Gastroesophageal sphincter (tissue), 4 donors: ENCODE measurements around a stretch of chr20.

DNA sequence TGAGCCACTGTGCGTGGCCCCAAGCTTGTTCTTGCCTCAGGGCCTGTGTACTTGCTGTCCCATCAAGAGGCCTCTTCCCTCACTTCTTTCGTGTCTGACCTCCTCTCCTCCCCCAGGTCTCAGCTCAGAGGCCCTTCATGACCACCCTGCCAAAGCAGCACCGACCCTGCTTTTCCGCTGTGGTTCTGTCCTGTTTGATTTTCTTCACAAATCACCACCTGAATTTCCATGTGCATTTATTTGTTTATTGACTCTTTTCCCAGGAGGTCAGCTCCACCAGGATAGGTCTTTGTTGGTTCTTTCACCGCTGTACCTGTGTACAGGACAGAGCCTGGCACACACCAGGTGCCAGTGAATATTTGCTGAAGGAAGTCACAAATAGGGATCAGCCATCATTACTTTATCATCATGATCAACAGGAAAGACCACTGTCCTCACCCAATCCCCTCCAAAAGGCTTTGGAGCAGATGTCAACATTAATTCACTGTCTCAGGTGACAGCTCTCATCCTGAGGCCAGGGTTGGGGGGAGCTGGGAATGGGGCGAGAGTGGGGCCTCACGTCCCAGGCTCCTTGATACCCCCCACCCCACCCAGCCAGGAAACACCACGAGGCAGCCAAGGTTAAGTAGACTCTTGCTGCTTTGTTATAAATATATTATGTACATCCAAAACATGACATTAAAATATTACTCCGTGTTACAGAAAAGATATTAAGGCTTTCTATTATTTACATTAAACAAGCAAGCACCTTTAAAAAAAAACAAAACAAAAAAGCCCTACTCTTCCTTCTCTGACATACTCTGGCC is 10.8 kb upstream of the UBE2V1 start:
- PRO-cap = no peak
- RAMPAGE, long total RNA, 4 experiments = no peak in any of the 4 experiments

DNA sequence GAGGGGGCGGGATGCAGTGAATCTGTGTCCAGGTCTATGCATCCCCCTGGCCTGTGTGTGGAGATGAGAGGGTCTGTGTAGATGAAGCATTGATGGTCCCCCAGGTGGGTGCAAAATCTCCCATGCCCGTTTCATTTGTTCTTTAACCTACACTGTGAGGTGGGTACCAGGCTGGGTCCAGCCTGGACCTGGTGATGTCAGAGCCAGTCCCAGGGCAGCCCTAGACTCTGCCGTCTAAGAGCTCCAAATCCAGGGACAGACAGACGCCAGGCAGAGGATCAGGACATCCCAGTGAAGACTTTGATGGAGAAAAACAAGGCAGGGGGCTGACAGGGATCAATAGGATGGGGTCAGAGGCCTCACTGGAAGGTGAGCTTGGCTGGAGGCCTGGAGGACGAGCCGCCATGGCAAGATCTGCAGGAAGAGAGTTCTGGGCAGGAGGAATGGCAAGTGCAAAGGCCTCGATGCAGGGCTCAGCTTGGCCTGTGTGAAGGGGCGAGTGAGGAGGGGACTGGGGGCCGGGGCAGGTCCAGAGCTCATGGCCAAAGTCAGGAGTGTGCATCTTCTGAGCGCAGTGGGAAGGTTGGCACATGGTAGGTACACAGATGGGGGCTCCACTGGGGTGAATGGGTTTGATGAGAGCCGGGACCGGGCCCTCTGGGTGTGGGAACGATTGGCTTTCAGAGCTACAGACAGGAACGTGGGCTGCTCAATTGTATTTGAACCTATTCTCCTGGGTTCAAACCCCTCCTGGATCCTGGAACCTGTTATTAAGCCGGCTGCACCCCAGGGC is 105.7 kb downstream of the CEBPB start:
- PRO-cap = no peak
- RAMPAGE, long total RNA, 4 experiments = no peak in any of the 4 experiments

DNA sequence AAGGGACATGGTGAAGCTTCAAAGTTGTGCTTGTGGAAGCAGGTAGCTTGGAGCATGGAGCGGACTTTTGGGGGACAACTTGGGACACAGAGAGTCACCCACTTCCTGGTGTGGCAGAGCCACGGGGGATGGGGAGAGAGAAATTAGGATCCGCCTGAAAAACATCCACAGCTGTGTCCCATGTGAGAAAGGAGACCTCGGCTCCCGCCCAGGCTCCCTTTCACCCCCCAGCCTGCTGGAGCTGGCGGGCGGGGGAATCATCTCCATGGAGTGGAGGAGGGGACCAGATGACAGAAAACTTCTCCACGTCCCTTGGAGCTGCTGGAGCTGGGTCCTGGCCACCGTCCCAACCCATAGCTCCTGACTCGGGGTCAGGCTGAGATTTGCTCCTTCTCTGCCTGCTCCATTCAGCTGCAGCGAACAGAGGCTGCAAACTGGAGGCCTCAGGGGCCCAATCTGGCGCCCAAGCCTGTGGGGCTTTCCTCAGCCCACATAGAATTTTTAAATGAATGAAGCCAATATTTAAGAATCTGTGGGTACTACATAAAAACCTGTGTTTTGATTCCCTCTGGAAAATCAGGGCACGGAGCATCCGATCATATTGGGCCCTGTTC is 113.9 kb downstream of the CEBPB start:
- PRO-cap = no peak
- RAMPAGE, long total RNA, 4 experiments = no peak in any of the 4 experiments

- PRO-cap = bidirectional peak, plus-strand start at chr20:50305615, minus-strand start at chr20:50305491
- RAMPAGE, long total RNA, 4 experiments = no peak in any of the 4 experiments
Observed at GRCh38 chr20:50305252-50305815, 114.7 kb downstream of the CEBPB start.

DNA sequence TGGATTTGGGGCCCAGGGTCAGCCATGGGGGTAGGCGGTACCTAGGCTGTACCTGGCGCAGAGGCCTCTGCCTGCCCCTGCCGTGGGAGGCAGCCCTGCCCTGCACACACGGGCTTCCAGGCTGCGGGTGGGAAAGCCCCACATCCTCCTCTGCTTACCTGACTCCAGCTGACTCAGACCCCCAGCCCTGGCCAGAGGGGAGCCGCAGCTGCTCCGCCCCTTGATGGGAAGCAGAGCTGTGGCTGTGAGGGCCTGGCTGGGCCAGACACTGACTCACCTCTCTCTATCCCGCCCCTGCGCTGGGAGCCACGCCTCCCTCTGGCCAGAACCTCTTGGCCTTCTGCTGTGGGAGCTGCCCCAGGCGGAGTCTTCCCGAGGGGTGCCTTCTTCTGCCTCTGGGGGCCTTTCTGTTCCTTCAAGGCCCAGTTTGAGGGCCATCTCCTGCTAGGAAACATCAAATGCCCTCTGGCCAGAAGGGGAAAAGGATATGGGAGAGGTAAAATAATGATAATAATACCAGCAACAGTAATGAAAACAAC is 130.7 kb downstream of the CEBPB start:
- PRO-cap = bidirectional peak, plus-strand start at position 325 of the sequence, minus-strand start at position 170 of the sequence
- RAMPAGE, long total RNA, 4 experiments = no peak in any of the 4 experiments

GRCh38 chr20:50376660-50377332 is 133.4 kb upstream of the PTPN1 start:
- PRO-cap = no peak
- RAMPAGE, long total RNA, 4 experiments = no peak in any of the 4 experiments

GRCh38 chr20:50381959-50382629 is 128.1 kb upstream of the PTPN1 start:
- PRO-cap = no peak
- RAMPAGE, long total RNA, 4 experiments = no peak in any of the 4 experiments

GRCh38 chr20:50399110-50400064 is 110.8 kb upstream of the PTPN1 start:
- PRO-cap = bidirectional peak, plus-strand start at chr20:50399489, minus-strand start at chr20:50399409
- RAMPAGE, long total RNA, 4 experiments = no peak in any of the 4 experiments

DNA sequence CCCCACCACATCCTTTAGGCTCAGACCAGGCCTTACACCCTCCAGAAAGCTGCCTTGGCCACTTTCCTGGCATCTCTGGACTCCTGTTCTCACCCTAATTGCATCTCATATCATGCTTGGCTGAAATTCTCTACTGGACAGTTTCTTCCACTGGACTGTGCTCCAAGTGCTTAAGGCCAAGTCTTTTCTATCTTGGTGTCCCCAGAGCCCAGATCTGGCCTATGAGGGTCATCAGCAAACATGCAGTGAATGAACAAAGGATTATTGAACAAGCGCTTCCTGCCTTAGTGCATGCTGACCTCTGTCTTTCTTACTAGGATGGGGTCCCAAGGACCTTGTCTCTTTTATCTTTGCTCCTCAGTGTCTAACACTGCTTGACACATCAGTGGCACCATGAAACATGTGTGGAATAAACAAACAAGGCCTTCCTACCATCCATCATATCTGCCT is 104.5 kb upstream of the PTPN1 start:
- PRO-cap = no peak
- RAMPAGE, long total RNA, 4 experiments = no peak in any of the 4 experiments

DNA sequence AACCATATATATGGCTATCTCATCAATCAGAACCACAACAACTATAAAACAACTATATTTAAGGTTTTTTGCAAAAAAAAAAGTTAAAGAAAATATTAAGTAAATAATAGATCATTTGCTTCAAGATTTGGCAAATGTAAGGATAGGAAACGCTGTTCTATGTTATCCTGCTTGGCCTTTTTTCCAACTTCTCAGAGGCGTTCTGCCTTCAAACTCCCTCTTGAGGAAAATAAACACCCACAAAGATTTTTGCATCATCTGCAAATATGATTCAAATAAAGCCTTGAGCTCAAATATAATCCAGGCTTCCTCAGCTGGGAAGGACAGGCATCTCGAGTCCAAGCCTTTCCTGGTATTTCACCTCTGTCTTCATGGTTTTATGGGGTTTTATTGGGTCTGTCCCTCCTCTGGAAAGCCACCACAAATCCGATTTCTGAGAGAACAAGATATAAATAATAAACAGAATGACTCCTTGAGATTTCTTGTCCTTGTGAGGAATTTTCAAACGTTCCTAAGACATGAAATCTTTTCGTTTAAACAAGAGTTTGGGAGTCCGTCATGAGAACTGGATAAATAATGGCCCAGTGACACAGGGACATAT is 67.6 kb upstream of the PTPN1 start:
- PRO-cap = no peak
- RAMPAGE, long total RNA, 4 experiments = no peak in any of the 4 experiments

DNA sequence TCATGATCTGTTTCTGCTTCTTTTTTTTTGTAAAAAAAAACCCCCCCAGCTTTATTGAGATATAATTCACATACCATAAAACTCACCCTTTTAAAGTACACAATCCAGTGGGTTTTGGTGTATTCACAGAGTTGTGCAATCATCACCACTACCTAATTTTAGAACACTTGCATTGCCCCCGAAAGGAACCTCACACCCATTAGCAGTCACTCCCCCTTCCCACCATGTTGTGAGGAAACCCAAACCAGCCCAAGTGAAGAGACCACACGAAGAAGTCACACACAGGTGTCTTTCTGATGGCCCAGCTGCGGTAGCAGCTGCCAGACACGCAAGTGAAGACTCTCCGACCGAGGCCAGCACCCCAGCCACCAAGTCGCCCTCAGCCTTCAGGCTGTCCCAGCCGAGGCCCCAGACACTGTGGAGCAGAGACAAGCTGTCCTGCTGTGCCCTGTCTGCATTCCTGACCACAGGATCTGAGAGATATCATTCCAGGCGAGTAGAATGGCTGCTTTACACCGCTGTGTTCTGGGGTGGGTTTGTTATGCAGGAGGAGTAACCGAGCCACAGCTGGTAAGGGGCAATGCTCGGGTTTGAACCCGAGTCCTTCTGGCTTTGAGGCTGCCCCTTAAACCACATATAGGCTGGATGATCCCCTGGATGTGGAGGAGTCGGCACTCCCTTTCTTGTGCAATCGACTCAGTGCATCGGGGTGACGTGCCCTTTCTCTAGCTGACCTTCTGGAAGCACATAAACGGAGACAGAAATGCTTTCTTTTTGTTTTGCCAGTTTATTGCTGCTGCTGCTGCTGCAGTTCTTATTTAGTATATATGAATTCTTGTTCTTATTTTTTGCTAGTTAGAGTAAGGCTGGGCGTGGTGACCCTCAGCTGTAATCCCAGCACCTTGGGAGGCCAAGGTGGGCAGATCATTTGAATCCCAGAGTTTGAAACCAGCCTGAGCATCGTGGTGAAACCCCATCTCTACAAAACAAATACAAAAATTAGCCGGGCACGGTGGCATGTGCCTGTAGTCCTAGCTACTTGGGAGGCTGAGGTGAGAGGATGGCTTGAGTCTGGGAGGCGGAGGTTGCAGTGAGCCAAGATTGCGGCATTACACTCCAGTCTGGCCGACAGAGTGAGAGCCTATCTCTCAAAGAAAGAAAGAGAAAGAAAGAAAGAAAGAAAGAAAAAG is 58.9 kb upstream of the PTPN1 start:
- PRO-cap = no peak
- RAMPAGE, long total RNA, 4 experiments = no peak in any of the 4 experiments

GRCh38 chr20:50470369-50470843 is 39.8 kb upstream of the PTPN1 start:
- PRO-cap = no peak
- RAMPAGE, long total RNA, 4 experiments = no peak in any of the 4 experiments

DNA sequence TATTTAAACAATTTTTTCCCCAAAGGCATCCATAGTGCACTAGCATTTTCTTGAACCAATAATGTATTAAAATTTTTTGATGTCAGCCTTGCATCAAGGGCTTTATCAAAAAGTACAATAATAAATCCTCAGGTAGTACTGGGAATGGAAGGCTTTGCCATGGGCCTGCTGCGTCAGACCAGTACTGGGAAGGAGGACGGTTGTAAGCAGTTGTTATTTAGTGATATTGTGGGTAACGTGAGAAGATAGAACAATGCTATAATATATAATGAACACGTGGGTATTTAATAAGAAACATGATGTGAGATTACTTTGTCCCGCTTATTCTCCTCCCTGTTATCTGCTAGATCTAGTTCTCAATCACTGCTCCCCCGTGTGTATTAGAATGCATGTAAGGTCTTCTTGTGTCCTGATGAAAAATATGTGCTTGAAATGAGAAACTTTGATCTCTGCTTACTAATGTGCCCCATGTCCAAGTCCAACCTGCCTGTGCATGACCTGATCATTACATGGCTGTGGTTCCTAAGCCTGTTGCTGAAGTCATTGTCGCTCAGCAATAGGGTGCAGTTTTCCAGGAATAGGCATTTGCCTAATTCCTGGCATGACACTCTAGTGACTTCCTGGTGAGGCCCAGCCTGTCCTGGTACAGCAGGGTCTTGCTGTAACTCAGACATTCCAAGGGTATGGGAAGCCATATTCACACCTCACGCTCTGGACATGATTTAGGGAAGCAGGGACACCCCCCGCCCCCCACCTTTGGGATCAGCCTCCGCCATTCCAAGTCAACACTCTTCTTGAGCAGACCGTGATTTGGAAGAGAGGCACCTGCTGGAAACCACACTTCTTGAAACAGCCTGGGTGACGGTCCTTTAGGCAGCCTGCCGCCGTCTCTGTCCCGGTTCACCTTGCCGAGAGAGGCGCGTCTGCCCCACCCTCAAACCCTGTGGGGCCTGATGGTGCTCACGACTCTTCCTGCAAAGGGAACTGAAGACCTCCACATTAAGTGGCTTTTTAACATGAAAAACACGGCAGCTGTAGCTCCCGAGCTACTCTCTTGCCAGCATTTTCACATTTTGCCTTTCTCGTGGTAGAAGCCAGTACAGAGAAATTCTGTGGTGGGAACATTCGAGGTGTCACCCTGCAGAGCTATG is 73.3 kb downstream of the PTPN1 start:
- PRO-cap = no peak
- RAMPAGE, long total RNA, 4 experiments = no peak in any of the 4 experiments

DNA sequence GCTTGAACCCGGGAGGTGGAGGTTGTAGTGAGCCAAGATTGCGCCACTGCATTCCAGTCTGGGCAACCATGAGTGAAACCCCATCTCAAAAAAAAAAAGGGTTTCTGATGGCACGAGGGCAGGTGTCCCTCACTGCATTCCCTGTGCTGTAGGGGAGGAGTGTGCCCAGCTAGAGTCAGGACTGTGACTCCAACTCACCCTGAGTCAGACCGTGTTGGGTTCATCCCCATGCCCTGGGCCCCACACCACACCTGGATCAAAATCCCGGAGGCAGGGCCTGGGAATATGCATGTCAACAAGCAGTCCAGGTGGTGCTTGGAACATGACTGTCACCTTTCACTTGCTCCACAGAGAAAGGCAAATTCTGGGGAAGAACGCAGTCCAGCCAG is 83.3 kb downstream of the PTPN1 start:
- PRO-cap = no peak
- RAMPAGE, long total RNA, 4 experiments = no peak in any of the 4 experiments

DNA sequence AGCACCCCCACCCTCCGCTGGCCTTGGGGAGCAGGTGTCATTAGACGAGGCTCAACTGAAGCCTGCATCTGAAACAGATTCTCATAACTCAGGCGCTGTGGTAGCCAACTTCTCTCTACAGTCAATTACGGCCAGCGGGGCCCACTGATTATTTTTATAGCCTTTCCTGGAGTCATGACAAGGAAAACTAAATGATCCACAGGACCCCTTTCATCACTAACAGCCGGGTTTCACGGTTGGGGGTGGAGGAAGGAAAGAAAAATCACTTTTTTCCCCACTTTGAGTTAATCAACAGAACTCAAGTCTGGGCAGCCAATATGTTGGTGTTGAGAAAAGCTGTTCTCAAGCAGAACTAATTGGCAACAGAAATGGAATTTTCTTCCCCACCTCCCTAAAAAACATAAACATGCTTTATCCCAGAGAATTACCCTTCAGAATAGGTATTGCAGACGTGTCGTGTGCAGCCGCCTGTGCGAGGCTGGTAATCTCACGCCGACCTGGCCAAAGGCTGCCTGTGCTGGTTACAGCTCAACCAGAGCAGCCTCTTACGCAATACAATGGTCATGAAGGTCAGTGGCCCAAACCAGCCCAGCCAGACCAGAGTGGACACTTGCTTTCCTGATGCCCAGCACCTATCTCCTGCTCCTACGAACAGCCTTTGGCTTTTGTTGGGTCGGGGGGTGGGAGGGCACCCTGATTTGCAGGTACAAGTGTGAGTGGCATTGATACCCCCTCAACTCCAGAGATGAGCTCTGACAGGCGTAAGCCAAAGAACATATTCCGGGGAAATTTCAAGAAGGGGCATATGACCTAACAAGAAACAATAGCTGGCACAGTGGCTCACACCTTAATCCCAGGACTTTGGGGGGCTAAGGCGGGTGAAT is 11.0 kb downstream of the RIPOR3 start:
- PRO-cap = no peak
- RAMPAGE, long total RNA, 4 experiments = no peak in any of the 4 experiments

DNA sequence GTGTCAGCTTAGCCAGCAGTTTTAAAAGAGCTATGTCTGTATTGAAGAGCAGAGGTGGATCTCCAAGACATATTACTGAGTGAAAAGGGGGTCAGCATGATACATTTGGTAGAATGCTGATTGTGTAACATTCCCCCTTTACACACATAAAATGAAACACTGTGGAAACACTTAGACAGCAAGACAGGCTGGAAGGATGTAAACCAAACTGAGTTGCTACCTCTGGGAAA is 1.7 kb upstream of the RIPOR3 start:
- PRO-cap = unidirectional peak, minus-strand start at position 77 of the sequence
- RAMPAGE, long total RNA, 4 experiments = no peak in any of the 4 experiments

DNA sequence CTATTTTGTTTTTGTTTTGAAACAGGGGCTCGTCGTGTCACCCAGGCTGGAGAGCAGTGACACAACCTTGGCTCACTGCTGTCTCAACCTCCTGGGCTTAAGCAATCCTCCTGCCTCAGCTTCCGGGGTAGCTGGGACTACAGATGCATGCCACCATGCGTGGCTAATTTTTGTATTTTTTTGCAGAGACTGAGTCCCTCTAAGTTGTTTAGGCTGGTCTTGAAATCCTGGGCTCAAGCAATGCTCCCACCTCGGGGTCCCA is 19.3 kb upstream of the RIPOR3 start:
- PRO-cap = no peak
- RAMPAGE, long total RNA, 4 experiments = no peak in any of the 4 experiments

DNA sequence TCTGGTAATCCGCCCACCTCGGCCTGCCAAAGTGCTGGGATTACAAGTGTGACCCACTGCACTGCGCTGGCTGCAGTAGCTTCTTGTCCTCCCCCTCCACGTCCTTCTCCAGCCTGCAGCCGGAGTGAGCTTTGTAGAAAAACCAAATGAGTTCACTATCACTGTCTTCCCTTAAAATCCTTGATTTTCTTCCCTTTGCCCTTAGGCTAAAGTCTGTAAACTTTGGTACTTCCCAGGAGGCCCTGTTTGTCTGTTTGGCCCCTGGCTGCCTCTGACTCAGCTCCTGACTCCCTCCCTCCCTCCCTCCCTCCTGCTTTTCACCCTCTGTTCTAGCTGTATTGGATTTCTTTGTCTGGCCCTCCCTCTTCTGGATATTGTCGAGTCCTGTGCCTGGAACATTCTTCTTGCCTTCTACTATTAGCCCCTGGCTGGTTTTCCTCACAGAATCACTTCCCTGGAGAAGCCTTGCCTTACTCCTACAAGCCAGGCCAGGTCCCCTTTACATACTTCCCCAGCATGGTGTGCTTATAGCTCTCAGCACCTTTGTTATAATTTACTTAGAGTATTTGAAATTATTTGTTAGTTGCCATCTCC is 13.1 kb downstream of the PARD6B start:
- PRO-cap = no peak
- RAMPAGE, long total RNA, 4 experiments = no peak in any of the 4 experiments

GRCh38 chr20:50756265-50756732 is 24.9 kb downstream of the PARD6B start:
- PRO-cap = no peak
- RAMPAGE, long total RNA, 4 experiments = no peak in any of the 4 experiments

DNA sequence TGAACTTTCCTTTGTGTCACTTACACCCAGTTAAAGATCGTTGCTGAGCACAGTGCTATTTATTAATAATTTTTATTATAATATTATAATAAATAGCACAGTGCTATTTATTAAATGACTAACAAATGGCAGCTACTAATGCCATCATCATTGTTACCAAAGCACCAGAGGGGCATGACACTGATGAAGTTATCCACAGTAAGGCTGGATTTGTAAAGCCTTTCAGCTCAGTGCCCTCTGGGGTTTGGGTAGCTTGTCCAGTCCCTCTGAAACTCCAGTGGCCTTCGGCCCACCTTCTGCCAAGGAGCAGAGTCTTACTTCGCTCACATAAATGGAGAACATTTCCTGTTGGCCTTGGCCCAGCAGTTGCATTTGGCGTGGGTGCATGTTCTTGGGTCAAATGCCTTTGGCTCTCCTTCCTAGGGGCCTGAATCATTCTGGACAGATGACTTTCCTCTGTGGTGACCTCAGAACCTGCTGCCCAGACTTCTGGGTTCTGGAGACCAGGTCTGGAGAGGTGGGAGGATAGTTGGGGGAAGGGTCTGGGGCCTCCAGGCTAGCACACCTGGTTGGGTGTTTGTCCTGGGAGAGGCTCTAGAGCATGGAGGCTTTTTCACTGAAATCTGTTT is 29.2 kb downstream of the BCAS4 start:
- PRO-cap = no peak
- RAMPAGE, long total RNA, 4 experiments = no peak in any of the 4 experiments